SUDHL5 (cell line): ENCODE measurements around a stretch of chr13.

DNA sequence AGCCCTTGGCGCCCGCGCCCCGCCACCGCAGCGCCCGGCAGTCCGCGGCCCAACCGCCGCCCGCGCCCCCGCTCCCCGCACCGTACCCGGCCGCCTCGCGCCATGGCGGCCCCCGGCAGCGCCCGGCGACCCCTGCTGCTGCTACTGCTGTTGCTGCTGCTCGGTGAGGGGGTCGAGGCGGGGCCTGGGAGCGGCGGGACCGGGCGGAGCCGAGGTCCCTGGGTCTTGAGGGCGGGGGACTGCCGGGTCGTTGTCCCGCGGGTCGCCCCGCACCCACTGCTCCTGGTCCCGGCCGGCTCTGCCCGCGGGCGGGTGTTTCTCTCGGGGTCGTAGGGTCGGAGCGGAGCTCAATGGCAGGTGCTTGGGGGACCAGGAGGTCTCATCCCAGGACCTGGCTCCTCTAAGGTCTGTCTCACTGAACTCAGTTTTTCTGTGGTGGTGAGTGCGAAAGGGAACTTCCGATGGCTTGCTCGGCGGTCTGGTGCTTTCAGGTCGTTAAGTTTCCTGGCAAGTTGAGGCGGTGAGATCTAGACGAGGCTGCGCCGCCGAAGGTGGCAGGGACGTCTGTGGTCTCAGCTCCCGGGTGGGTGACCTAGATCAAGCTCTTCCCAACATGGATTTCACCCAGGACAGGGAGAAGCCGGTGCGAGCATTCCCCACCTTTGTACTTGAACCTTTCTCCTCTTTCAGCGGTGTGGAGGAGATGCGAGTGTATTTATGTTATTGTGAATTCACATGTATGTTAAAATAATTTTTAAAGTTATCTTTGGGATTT, 481 bp downstream of the LAMP1 start:
- PRO-cap = no peak

- PRO-cap = no peak
Measured at GRCh38 chr13:113321313-113322585, 24.7 kb downstream of the LAMP1 start.

- PRO-cap = no peak
Measured at GRCh38 chr13:113397857-113398432, 34.0 kb upstream of the GRTP1 start.

DNA sequence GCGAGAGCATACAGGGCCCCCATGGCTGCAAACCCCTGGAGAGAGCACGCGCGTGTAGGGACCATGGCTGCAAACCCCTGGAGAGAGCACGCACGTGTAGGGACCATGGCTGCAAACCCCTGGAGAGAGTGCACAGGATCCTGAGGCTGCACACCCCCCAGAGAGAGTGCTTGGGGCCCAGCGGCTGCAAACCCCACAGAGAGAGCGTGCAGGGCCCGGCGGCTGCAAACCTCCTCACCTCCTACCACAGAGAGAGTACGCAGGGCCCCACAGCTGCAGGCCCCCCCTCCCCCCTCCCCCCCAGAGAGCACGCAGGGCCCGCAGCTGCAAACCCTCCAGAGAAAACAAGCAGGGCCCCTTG, 7.5 kb downstream of the ADPRHL1 start:
- PRO-cap = bidirectional peak, plus-strand start outside the sequence, minus-strand start at position 168 of the sequence

GRCh38 chr13:113468453-113469029, 15.3 kb upstream of the ADPRHL1 start:
- PRO-cap = no peak

- PRO-cap = no peak
Measured at GRCh38 chr13:113489046-113490326, 1.0 kb downstream of the DCUN1D2 start.

- PRO-cap = no peak
Measured at GRCh38 chr13:113545615-113546295, 38.8 kb upstream of the TFDP1 start.

DNA sequence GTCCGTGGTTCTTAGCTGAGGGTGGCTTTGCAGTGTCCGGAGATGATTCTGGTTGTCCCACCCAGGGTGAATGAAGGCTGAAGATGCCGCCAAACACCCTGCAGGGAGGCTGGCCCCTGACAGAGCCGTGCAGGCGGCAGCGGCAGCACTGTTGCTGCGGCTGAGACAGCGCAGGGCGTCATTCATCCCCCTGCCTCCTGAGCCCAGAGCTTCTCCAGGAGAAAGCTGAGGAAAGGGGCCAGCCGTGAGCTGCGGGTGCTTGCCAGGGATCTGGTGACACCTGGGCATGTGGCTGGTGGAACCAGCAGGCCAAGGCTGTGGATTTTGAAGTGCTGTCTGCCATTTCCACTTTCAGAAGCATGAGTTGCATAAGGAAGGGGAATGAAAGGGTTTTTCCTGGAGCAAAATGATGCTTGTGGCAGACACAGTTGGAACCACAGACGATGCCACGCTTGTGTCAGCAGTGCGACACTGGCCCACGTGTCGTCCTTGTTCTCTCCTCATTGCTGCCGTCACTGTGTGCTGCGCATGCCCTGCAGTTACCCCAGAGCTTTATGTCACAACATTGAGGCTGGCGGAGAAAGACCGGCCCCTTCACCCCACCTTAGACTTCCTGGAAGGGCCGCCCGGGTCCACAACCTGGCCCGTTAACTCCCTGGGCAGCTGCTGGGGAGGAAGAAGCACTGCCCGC, 22.6 kb downstream of the TFDP1 start:
- PRO-cap = no peak

DNA sequence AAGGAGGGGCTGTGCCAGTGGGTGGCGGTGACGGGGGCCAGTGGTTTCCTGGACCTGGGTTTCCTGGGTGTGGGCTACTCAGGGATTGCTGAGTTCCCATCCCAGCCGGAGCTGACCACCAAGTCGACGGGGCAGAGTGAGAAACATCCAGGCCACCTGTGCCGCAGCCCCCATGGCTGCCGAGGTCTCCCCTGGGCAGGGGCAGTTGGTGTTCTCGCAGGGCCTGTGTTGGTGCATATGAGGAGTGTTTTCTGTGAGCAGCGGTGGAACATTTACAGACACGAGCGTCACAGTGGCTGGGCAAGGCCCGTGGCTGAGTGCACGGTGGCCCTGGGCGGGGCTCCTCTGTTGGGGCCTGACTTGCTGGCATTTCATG, 23.2 kb downstream of the TFDP1 start:
- PRO-cap = no peak

DNA sequence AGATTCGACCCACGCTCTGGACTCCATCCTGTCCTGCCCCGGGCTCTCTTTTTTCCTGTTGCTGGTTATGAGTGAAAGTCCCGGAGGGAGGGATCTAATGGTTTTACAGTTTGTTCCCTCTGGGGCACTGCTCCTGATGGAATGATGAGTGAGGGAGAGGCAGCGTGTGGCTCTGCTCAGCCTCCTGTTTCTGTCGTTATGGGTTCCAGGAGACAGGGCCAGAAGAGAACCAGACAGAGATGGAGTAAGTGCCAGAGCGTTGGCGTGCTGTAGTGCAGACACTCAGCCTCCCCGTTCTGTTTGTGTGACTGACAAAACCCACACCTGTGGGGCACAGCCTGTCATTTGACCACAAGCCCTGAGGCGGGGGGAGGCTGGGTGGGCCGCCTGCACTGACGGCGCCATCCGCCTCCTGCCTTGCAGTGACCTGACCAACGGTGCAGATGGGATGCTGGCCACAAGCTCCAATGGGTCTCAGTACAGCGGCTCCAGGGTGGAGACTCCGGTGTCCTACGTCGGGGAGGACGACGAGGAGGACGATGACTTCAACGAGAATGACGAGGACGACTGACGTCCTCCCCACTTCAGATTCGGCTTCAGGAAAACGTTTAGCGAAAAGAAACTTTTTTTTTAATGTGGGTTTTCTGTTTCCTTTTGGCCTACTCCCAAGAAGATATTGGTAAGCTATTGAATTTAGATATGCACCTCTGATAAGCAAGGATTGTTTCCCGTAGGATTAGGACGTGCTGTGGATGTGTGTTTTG, 18.1 kb downstream of the ATP4B start:
- PRO-cap = no peak

DNA sequence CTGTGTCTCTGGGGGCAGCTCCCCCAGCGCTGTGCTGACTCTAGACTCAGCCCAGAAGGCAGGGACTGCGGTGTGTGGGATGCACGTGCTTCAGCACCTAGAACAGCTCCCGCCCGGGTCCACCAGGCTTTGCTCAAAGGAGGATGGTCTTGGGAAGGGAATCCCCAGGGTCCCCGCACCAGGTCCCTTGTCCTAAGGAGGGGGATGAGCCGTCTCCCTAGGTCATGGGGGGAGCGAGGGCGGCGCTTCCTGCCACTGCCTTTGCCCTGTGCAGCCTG, 18.4 kb downstream of the TMEM255B start:
- PRO-cap = no peak

GRCh38 chr13:113789644-113790248, 30.7 kb downstream of the TMEM255B start:
- PRO-cap = no peak

DNA sequence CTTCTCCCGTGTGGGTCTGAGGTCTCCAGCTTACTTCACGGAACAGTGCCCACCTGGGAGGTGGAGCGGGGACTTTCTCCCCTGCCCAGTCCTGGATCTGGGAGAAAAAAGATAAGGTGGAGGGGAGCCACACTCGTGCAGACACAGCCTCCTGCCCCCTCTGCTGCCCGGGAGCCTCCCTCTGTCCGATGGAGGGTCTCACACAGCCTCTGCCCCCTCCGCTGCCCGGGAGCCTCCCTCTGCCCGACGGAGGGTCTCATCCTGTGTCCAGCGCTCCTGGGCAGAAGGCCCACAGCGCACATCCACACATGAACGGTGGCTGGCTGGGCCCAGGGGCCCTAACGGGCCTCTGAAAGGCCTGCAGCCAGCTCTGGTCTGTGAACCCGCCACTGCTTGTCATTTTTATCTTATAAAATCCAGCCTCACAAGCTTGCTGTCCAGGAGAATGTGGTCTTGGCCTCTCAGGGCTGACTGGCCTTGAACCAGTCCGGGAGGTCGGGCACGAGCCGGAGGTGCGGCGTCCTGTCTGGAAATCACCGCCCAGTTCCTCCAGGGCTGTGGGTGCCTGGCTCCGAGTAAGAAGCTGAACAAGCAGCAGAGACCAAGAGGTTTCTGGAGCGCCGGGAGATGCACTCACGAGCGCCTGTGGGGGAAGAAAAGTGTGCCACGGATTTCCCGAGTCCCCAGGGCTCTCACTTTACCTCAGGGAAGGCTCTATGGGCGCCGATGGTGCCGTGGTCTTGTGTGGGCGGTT, 50.3 kb downstream of the GAS6 start:
- PRO-cap = no peak

DNA sequence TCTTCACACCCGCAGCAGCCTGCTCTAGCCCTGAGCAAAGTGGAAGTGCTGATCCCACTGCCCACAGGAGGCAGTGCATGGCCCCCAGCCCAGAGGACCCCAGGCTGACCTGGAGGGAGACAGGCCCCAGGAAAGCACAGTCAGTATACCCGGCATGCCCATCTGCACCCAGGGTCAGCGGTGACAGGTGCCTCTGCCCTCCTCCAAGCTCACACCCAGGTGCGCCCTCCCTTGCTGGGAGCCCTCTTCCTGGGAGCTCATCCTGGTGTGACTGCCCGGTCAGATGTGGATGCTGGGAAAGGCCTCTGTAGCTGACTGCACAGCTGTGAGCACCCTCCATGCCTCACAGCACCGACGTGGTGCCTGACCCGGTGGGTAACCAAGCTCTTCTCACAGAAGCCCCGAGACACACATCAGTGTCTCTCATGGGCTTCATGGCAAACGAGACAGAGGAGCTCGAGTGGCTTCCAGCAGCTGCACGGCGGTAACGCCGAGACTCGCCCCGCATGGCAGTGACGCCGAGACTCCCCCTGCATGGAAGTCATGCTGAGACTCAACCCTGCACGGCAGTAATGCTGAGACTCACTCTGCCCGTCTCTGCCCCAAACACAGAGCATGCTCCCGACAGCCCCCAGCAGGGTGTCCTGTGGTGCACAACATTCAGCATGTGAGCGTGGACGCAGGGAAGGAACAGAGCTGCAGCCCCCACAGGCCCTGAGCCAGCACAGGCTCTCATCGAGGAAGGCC, 9.8 kb downstream of the GAS6 start:
- PRO-cap = no peak

GRCh38 chr13:114000139-114000649, 26.3 kb upstream of the C13orf46 start:
- PRO-cap = no peak

DNA sequence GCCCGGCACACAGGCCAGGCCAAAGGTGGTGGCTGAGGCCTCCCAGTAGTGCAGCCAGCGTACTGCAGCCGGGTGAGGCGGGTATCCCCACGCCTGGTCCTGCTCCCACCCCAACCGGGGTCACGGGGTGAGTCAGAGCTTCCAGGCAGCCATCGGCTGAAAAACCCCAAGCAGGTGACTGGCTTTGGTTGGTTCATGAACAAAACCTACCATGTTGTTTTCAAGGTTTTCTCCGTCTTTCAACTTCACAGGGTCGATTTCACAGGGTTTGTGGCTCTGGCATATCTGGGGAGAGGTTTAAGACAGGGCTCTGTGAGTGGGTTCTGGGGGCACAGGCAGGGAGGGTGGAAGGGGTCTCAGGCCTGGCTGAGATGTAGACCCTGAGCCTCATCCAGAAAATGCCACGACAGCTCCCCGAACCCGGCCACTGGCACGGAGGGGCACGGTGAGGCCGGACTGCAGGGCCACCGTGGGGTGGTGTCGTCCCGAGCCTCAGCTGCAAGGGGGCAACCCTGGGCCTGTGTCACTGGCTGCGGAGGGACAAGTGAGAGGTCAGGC, 42.2 kb upstream of the C13orf46 start:
- PRO-cap = no peak

DNA sequence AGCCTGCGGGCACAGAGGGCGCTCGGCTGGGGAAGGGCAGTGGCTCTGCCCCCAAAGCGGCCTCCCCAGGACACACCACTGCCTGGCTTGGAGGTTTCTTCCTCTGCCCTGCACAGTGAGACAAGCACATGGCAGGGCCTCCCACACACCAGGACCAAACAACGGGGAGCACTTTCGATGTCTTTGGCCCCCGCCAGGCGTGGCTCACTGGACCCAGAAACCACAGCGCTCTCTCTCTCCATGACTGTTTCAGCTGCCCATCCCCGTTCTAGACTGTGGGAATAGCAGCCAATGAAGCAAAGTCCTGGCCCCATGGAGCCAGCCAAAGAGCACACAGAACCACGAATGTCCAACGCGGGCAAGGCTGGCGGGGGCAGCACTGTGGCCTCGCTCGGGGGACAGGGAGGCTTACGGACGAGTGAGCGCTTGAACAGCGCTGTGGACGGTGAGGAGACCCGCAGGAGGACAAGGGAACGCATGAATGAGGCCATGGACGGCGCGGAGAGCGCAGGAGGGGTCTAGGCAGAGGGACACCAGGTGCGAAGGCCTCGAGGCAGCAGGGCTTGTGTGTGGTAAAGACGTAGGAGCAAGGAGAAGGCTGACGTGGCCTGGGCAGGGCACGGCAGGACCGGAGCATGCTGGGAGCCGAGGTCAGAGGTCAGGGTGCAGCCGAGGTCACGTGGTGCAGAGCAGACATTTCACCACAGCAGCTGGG, 72.7 kb downstream of the RASA3 start:
- PRO-cap = no peak

DNA sequence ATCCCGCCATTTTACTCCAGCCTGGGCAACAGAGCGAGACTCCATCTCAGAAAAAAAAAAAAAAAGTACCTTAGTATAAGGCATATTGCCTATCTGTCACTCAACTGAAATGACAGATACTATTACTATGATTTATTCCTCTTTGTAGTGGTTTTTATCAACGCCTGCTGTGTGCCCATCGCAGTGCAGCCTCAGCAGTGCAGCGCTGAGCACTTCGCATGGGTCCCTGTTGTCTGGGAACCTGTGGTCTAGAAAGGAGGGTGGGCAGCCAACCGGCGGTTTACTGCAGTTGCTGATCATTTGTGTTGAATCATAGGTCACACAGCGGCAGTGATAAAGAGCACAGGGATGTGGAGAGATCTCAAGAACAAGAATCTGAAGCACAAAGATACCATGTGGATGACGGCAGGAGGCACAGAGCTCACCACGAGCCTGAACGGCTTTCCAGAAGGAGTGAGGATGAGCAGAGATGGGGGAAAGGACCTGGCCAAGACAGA, 12.8 kb upstream of the CHAMP1 start:
- PRO-cap = no peak